Airway epithelial cell (primary cell): ENCODE data around the genes VWA5A, OR10D3, PANX3, SPA17 and VSIG2.

- RAMPAGE, long total RNA = no peak
Measured at GRCh38 chr11:124114727-124115547, at the start of gene VWA5A. VWA5A (plus strand) TSS chr11:124115450.

GRCh38 chr11:124183168-124183539 lies at the start of gene OR10D3:
OR10D3 (plus strand) TSS chr11:124183345.
- RAMPAGE, long total RNA = no peak

GRCh38 chr11:124611267-124611589 lies at the start of gene PANX3:
PANX3 (plus strand) TSS chr11:124611428.
- RAMPAGE, long total RNA = no peak

DNA sequence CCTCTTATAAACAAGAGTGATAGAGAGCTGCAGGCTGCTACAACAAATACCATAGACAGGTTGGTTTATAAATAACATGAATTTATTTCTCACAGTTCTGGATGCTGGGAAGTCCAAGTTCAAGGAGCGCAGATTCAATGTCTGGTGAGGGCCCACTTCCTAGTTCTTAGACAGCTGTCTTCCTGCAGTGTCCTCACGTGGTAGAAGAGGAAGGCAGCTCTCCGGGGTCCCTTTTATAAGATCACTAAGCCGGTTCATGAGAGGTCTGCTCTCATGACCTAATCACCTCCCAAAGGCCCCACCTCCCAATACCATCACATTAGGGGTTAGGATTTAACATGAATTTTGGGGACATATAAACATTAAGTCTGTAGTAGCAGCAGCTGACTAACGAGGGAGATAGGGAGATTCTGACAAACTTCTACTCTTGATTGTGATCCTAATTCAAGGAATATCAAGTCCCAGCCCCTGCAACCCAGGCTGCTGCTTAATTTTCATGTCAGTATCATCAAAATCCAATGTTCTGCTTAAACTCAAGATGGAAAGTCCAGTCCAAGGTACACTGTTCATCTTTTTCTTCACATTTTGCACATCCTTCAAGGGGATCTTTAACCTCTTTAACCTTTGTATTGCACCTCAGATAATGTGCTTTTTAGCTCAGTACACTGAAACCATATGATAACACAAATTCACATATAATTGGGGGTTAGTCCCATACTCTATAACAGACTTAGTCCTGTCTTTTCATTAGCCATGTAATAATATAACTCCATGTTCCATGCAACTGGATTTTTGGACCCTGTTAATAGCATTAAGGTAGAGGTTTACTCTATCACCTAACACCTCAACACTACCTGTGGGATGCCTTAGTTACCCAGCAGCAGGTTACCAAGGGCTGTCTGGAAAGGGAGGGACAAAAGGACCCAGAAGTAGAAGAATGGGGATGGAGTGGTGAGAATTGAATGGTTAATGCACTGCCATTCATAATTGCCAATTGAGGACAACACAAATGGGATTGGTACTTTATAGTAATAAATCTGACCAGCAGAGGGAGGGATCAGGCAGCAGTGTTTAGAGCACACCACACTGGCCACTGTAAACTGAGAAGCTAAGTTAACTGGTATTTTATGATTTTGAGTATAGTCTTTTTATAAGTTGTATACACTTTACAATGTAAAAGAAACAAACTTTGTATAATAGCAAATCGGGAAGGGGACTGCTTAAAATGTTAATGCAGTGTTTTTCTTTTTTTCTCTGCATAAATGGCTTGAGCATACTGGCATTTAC lies 10.3 kb downstream of the TBRG1 start:
- RAMPAGE, long total RNA = no peak

- RAMPAGE, long total RNA = no peak
Measured at GRCh38 chr11:124657605-124657944, 16.0 kb downstream of the SIAE start.

GRCh38 chr11:124673651-124674530 lies at the start of gene SPA17:
SPA17 (plus strand) TSS chr11:124673904.
- RAMPAGE, long total RNA = start-site peak on the plus strand at chr11:124673904-124673929, 831 and 349 reads in 2 replicates

DNA sequence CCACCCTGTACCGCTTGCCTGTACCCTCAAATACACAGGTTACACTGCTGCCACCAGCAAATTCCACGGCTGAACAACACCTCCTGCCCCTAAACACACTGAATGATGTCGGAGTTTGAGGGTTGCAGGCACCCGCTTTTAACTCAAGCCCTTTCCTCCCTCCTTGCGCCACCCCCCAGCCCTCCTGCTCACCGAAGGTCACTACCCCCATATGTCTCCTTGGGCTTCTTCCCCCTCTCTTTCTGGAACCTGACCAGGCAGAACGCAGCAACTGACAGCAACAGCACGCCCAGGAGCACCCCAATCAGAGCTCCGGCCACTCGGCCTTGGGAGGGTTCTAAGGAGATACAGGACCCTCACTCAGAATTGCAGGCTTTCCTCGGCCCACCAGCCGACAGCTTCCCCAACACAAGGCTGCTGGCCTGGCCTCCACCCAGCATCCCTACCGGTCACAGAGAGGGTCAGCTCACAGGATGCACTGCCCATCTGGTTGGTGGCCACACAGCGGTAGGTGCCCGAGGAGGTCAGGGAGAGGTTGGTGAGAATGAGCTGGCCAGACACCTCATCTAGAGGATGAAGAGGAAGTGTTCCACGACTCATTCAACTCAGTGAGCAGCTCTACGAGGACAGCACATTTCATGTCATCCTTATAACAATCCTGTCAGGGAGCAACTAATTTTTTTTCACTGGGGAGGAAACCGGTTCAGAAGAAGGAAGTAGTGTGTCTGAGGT lies 3.7 kb downstream of the VSIG2 start:
- RAMPAGE, long total RNA = no peak

GRCh38 chr11:124750423-124751660 lies 1.2 kb downstream of the VSIG2 start:
- RAMPAGE, long total RNA = no peak

GRCh38 chr11:124751661-124752594 lies at the start of gene VSIG2:
VSIG2 (minus strand) TSS chr11:124752255.
- RAMPAGE, long total RNA = no peak

DNA sequence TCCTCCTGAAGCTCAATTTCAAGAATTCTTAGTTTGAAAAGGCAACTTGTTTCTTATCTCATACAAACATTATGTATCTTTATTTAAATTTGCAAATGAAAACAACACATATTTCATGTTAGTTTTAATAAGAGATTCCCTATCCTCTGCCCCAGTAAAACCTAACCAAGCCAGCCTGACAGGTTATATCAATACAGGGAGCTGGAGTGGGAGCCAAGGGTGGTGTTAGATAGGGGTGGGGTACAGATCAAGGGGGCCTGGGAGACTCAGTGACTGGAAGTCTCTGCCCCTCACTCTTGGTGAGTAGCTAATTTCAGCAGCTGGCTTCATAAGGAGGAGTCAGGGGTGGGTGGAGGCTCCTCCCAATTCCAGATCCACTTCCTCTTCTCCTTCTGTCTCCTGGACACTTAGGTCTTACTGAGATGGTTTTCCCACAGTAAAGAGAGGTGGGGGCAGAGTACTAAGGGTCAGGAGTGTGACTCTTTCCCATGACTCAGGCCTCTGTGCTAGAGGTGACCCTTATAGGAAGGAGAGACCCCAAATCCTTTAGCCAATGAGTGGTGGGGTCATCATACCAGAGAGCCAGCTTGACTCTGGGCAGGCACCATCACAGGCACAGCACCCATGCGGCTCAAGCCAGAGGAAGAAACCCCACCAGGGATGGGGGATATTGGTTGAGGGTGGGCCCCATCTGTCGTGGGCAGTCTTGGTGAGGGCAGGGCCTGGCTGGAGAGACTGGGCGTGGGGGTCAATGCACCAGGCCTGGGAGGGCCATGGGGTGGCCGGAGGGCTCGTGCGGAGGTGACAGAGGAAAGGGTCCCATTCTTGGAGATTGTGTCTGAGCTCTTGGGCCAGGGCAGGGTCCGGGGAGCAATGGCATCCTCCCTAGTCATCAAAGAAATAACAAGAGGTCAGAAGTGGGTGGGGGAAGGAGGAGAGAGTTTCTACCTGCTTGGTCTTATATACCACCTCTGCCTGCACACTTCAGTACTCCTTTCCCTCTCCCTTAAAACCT lies 1.3 kb upstream of the VSIG2 start:
- RAMPAGE, long total RNA = no peak

DNA sequence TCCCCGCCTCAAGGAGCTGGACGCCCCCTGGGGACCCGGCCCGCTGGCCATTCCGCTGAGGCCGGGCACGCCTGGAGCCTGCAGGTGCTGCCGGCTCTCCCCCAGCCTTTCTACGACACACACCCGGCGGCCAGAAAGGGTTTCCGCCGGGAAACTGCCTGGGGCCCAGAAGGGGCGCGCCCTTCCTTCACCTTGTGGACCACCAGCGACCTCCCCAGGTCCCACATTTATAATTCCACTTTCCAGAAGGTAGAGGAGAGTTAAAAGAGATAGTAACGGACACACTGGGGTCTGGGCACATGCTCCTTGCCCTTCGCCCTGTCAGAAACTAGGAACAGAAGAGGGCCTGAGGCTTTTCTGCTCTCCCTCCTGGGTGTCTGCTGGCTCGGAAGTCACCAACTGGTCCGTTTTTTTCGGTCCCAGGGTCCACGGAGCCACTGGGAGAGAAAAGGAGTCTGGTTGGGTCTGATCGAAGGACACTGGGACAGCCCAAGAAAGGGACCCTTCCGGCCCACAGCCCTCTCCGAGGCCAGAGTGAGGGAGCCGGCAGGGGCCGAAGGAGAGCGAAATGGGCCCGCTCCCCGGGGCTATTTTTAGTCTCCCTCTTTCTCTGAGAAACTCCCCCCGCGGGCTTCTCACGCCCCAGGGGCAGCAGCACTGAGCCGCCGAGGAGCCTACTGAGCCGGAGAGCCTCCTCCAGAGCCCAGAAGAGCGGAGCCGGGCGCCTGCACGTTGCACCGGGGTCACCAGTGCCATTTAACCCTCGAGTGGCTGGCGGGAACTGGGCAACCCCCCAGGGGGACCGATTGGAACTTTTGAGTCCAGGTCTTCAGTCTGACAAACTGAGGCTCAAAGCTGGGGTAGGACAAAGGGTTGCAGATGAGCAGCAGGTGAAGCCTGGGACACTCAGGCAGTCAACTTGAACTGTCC lies 2.0 kb downstream of the ESAM start:
- RAMPAGE, long total RNA = no peak

GRCh38 chr11:124792276-124792763 lies 7.9 kb downstream of the MSANTD2 start:
- RAMPAGE, long total RNA = no peak

GRCh38 chr11:124799296-124800266 lies 625 bp downstream of the MSANTD2 start:
- RAMPAGE, long total RNA = no peak

GRCh38 chr11:124987264-124988106 lies 33.5 kb downstream of the CCDC15 start:
- RAMPAGE, long total RNA = no peak

DNA sequence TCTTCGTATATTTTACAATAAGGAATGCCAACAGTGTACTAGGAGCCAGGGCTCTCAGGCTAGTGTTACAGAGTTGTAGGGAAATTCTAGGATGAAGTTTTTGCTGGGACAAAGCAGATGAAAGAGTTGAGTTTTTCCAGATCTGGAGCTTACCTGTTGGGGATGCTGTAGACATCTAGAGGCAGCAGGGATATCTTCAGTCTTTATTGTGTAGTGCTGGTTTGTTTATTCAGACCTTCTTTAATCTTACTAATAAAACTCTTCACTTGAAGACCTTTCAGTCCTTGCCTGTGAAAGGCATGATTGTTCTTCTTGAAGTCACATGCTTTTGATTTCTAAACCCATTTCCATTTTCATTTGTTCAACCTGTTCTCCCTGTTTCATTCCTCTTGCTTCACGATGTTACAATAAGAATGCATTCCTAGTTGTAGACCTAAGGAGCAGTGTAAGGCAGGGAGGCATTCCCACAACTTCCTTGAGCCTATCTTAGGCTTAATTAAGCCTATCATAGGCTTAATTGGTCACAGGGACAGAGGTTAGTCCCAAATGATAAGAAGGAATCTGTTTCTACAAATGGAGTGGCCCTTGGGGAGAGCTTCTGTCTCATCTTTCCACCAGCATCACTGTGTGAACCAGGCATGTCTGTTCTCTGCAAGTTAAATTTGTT lies 7.8 kb upstream of the SLC37A2 start:
- RAMPAGE, long total RNA = no peak

DNA sequence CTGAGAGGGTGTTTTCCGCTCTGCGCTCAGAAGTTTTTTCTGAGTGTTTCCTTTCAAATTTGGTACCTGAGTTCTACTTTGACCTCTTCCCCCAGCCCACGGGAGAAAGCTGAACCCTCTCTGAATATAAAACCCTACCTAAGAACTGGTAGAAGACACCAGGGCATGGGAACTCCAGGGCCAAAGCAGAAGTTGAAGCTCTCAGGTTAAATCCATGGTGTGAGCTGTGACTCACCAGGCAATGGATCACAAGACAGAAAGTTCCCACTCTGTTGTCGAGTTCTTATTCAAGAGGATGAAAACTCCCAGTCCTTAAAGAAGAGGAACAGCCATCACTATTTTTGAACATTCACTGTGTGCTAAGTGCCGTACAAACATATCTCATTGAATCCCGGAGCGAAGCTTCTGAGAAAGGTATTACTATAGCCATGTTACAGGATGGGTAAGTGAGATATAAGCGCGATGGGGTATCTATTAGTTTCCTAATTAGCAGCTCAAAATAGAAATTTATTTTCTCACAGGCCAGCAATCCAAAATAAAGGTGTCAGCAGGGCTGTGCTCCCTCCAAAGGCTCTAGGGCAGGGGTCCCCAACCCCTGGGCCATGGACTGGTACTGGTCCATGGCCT lies 8.8 kb downstream of the TMEM218 start:
- RAMPAGE, long total RNA = no peak

GRCh38 chr11:125163236-125164372 lies 947 bp upstream of the PKNOX2 start:
- RAMPAGE, long total RNA = no peak

DNA sequence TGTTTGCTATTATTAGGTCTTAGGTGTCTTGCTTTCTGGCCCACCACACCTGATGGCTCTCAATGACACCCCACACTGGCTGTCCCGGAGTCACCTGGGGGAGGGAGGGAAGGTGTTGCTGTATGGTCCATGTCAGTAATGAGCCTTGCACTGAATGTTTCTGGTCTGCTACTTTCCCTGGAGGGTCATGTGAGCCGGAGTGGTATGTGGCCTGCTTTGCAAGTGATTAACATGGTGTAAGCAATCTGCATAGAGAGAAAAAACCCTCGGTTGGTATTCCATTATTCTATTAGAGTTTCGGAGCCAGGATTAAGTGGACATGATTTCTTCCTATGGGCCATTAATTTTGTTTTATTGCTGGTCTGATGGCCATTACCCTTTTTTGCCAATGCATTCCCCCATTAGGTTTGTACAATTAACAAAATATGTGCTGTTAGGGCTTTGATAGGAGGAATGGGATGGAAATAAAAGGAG lies 63.9 kb downstream of the PKNOX2 start:
- RAMPAGE, long total RNA = no peak

DNA sequence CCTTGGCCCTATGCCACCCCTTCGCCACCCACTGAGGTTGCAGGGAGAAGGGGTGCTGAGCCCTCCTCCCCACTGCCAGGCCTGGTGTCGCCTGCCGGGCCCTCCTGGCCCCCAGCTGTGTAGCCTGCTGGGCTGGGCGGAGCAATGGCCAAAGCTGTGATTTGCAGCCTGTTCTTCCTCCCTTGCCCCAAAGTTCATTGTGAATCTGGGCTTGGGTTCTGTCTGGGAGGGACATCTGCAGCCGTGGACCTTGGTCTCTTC lies 121.9 kb downstream of the PKNOX2 start:
- RAMPAGE, long total RNA = no peak

DNA sequence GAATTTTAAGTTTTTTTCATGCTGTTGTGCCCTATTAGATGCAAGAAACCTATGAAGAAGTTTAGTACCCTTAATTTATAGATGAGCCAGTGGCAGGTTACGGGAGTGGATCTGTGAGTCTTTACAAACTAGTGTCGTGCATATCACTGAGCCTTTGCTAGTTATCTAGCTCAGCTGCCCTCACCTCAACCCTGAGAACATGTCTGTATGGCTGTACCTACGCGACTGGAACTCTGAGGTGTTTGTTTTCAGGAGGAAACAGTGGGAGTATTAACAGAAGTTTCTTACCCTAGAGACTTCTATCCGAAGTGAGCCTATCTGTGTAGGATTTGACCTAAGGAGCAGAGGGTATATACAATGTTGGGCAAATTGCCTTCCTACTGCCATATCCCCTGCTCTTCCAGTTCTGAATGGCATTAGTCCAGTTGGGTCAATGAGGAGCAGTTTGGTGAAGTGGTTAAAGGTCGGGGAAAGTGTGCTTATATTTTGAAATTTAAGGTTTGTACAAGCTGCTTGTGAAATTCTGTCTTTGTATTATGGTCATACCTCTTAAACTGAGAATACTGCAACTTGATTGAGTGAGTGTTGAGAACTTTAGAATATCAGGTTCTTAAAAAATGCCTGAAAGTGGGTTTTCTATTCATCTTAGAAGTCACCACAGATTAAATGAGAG lies 1.6 kb downstream of the EI24 start:
- RAMPAGE, long total RNA = no peak